Measurements from ENCODE around the genes ADAM33, SIGLEC1 and MAVS.

DNA sequence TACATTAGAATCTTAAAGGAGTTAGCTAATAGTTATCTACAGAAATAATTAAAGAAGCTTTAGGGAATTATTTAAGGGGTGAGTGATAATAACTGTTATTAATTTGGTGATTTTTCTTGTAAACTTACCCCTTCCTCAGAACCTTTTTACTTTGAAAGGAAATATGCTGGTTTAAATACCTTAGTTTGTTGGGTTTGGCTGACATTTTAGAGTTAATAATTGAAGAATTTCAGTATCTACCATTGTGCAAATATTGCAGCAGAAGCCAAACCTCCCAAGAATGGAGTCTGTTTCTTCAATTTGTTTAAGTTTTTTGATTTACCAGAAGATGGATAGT lies 77.0 kb downstream of the ATRN start:
- PRO-cap = no peak

DNA sequence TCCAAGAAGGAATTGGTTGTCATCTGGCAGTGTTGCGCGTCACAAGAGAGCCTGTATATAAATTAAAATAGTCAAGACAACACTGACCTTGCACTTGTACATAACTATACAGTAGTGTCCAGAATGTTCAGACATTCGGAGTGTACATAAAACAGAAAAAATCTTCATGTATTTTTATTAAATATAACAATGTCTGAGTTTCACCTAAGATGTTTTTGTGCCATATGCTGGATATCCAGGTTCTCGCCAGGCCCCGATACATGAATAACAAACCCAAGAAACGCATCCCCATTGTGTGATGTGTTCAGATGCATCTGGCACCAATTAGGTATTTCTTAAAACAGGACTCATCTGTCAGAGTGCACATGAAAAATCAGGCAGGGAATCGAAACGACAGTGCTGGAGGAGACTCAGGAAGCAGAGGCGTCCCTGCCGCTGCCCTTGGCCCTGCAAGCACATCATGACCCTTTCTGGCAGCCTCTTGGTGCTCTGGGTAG lies 13.9 kb downstream of the GFRA4 start:
- PRO-cap = no peak

GRCh38 chr20:3680654-3681534 lies 916 bp downstream of the ADAM33 start:
- PRO-cap = no peak

DNA sequence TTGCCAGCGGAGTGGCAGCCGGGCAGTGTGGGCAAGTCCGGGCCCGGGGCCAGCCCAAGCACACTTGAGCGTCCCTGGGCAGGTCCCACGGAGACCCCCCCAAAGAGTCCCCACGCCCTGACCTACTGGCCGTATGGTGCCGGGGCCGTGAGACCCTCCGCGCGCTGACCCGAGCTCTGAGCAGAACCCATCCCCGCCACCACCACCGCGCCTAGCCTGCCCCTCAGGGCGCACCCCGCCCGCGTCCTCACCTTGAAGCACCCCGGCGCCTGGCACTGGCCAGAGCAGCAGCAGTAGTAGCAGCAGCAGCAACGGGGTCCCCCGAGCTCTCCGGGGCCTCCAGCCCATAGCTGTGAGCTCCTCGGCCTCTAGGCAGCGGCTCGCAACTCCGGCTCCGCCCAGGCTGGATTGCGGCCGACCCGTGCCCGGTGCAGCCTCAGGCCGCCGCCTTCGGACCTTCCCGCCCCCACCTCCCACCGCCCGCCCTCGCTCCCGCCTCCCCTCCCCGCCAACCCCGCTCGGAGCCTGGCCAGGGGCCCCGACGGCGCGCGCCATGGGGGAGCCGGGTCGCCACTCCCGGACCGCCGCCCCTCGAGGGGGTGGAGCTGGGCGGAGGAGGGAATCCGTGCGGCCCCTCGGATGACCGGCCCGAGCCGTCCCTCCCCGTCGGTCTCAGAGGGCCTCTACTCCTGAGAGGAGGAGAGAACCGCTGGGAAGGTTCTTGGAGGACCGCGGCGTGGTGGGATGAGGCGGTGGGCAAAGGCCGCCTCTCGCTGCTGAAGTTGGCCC lies at the start of gene ADAM33:
Gene ADAM33 (minus strand): TSS at position 354 of the 789 bp plus-strand sequence.
- PRO-cap = no peak

DNA sequence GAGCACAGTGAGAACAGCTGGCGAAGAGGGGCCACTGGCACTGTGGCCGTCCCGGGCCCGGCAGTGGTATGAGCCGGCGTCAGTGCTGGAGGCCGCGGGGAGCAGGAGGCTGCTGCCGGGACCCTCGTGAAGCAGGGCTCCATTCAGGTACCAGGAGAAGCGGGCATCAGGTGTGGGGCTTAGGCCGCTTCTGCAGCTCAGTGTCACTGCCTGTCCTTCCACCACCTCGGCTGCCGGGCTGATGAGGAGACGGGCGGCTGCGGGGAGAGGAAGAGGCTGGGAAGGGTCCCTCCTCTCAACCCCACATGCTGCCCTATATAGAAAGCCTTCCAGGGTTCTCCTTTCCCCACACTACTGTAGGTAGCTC lies 13.2 kb downstream of the SIGLEC1 start:
- PRO-cap = no peak

GRCh38 chr20:3711946-3712946 lies at the start of gene SIGLEC1:
Gene SIGLEC1 (minus strand): TSS chr20:3712600.
- PRO-cap = no peak

DNA sequence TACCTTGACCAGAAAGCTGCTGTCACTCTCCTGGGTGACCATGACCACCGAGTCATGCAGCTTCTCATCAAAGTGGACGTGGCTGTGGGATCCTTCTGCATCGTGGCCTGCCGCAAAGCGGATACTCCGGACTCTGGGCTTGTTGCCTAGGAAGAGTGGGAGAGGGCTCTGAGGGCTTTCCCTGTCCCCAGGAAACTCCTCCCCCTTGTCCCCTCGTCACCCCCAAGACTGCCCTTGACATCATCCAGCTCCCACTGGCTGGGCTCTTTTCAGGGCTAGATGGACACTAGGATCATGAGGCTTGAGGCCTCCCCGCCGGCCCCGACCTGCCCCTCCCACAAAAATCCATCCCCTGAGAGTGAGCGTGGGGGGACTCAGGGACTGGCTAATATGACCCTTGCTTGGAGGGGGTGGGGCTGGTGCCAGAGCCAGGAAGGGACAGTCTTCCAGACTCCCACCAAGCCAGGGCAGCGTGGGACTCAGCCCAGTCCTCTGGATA lies 9.0 kb downstream of the ADISSP start:
- PRO-cap = no peak

DNA sequence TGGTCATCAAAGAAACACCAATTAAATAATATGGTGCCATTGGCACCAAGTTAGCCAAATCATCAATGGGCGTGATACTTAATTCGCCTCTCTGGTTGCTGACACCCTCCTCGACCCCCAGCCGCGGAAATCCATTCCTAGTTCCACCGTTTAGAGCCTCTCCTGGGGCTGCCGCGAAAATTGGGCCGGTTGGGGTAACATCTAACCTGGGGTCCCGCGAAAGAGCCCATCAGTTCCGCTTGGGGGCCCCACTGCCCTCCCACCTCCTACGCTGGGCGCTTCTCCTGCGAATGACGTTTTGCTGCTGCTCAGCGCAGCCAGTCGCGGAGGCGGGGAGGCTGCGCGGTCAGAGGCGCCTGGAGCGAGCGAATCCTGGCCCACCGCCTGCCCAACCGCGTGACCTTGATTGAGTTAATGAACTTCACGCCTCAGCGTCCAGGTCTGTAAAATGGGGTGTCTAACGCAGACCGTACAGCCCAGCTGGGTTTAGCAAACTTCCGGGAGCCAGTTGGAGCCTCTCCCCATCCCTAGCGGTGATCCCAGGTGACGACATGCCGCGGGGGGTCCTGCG lies 584 bp upstream of the CDC25B start:
- PRO-cap = bidirectional peak, plus-strand start at position 320 of the sequence, minus-strand start at position 292 of the sequence

- PRO-cap = no peak
These were observed 1.8 kb upstream of the AP5S1 start for GRCh38 chr20:3818203-3819243.

- PRO-cap = no peak
These were observed 841 bp downstream of the AP5S1 start for GRCh38 chr20:3821184-3821592.

DNA sequence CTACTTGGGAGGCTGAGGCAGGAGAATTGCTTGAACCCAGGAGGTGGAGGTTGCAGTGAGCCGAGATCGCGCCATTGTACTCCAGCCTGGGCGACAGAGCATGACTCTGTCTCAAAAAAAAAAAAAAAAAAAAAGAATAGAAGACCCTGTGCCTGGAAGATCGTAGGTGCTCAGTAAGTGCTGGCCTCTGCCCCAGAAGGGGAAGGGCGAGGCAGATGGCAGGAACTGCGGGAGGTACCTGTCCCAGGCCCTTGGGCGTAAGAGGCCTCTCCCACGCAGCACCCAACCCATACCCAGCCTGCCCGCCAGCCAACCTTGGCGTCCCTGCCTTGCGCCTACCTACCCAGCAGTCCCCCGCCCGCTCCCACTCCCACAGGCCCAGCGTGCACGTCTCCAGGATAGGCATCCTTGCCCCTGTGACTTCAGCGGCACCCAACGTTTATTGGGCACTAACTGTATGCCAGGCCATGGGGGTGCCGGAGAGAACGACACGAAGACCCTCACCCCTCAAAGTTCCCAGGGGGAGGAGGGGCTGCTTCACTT lies 558 bp upstream of the MAVS start:
- PRO-cap = unidirectional peak, plus-strand start at position 195 of the sequence; unidirectional peak, plus-strand start at position 290 of the sequence

- PRO-cap = bidirectional peak, plus-strand start at chr20:3846878, minus-strand start at chr20:3846729; unidirectional peak, minus-strand start at chr20:3847307; unidirectional peak, minus-strand start at chr20:3847383
These were observed at the start of gene MAVS for GRCh38 chr20:3846766-3847973. Gene MAVS (plus strand): TSS chr20:3846834.

DNA sequence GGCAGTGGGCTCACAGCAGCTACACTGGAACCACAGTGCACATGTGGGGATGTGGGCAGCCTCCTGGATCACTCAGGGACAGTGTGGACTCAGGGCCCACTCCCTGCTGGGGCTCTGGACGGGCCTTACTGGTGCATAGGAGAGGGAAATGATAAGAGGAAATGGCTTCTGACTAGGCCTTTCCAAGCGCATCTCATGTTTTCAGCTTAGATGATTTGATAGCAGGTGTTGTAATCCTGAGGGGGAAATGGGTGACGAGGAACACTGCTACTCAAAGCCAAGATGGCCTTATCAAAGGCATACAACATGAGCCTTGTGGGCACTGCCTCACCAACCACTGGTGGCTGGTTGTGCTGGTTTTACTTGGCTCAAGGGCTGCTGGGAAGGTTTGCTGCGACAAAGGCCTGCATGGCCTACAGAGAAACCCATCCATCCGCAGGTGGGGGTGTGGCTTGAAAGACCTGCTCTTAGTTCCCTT lies 44.1 kb downstream of the PANK2 start:
- PRO-cap = no peak

DNA sequence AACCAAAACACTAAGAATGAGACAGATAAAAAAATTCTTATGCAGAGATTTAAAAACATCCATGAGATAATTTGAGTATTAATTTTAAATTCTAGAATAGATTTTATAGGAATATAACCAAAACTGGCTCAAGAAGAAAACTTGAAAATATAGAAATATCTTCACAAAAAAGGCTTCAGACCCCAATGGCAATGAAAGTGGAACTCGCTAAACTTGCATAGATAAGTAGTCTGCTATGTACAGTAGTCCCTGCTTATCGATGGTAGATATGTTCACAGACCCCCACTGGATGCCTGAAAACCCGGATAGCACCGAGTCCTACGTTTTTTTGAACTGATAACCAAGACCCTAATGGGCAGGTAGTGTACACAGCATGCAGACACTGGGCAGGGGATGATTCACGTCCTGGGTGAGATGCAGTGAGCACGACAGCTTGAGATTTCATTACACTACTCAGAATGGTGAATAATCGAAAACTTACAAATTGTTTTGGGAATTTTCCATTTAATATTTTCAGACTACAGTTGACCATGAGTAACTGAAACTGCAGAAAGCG lies 35.2 kb downstream of the RNF24 start:
- PRO-cap = no peak

DNA sequence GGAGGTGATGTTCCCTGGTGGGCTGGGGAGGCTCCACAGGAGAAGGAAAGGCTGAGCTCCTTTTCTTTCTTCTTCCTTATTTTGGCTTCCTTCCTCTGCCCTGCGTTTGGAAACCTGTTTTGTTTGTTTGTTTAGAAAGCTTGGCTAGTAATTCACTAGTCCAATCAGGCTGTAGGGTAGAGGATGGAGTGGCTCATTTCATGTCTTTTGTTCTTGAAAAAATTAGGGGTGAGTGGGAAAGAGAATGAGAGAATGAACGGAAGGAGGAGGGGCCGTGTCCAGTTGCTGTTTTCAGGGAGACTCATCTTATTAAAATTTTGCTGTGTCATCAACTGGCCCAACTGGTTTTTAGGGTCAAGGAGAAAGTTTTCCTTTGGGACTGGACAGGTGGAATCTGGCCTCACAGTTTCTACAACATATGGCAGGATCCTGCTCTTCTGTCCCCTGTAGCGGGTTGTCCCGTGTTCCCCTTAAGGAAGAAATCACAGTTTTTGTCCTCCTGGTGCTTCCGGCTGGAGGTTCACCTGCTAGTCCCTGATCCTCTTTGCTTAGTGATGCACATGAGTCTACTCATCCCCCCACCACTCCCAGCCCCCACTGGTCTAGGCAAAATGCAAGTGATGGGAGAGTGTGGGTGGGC lies 3.0 kb upstream of the RNF24 start:
- PRO-cap = no peak

DNA sequence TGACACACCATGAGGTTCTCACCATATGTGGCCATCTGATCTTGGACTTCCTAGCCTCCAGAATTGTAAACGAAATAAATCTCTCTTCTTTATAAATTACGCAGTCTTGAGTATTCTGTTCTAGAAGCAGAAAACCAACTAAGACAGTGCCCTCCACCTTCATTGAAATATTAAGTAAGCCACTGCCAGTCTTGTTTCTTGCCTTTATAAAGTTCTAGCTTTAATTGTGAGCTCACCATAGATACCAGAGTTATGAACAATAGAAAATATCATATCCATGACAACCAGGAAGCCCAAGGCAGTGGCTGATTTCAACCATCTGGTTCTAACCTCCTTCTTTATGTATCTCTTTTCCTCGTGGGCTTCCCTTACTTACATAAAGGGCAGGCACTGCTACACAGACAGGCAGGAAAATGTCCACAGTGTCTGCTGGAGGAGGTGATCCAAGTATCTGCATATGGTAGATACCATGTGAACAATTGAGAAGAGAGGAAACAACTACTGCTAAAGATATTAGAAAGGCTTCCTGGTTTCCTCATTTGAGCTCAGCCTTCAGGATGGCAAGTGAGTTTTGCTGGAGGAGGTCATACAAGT lies 29.8 kb upstream of the PRNP start:
- PRO-cap = no peak

DNA sequence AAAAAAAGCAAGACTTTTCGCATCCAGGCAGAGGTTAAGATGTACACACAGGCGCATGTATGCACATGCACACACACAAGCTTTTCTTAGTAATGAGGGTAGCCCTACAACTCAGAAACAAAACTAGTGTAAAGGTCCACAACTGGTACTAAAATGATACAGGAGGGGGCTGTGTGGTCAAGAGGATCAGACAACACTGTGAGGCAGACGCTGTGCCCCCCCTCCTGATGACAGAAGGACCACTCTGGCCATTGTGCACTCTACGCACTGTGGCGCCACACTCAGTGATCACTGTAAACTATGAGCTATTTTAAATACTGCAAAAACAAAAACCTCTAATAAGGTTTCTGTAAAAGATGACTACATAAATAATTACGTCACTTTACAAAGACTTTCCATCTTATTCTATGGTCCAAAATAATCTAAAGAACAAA lies 81.7 kb upstream of the RASSF2 start:
- PRO-cap = unidirectional peak, minus-strand start at position 260 of the sequence

- PRO-cap = no peak
These were observed 3.0 kb downstream of the SLC23A2 start for GRCh38 chr20:4998355-4998667.

DNA sequence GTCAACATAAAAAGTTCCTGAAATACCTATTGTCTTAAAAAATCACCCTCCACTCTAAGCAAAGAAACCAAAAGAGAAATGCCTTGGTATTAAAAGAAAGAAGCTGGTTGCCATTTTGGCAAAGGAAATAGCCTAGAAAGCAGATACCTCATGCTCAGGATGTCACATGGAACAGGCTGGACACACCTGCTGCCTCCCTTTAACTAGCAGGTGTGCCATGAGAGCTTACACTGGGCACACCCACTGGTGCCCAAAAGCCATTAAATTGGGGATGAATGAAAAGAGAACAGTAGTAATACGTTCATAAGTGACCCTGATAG lies 1.5 kb downstream of the SLC23A2 start:
- PRO-cap = no peak

GRCh38 chr20:5080240-5080665 lies 32.6 kb downstream of the TMEM230 start:
- PRO-cap = no peak

Data from gallbladder (tissue), 1 donor.